ENCODE data around the gene NMRK1.

DNA sequence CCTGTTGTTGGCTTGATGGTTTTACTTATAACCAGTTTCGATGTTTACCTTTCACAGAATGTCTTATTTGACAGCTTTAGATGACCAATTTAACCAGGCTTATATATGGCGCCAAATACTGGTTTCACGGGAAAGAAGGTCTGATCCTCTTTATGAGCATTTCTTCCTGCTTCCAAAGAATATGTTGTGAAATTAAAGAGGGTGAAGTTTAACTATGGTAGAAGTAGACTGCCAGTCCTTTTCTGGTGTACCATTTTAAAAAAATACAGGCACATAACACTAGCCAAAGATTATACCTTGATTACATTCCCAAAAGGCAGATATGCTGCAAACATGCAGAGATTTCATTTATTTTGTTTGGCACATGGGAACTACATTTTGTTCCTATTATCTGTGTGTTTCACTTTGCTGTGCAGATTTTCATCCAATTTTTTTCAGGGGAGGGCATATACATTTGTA, 9.7 kb downstream of the ZFAND5 start:
- PRO-cap, result no peak

DNA sequence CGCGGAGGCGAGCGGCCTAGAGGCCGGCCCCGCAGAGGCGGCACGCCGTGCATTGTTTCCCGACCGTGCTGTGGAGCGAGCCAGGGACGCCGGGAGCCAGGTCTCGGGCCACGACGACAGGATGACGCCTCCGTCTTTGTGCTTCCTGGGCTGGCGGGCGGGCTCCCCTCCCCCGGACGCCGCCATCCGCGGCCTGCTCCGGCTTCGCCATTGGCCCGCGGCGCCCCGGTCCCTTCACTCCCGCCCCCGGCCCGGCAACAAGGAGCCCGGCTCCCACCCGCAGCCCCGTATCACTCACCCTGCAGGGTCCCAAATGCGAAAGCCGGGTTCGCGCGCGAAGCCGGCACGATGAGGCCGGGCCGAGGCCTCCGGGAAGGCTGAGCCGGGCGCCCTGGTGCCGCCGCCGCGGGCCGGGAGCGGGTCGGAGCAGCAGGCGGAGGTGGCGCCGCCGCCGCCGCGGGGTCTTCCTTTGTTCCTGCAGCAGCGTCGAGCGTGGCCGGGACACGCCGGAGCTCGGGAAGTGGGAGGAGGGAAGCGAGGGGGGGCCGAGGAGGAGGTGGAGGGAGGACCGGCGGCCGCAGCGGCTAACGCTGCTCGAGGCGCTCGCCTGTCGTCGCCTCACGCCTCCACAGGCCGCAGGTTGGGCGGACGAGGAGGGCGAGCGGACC, 476 bp downstream of the ZFAND5 start:
- PRO-cap, result bidirectional peak, plus-strand start at position 290 of the sequence, minus-strand start at position 138 of the sequence; bidirectional peak, plus-strand start at position 629 of the sequence, minus-strand start at position 477 of the sequence

GRCh38 chr9:72455089-72455704, 66.2 kb upstream of the TMC1 start:
- PRO-cap, result bidirectional peak, plus-strand start at chr9:72455365, minus-strand start at chr9:72455051

DNA sequence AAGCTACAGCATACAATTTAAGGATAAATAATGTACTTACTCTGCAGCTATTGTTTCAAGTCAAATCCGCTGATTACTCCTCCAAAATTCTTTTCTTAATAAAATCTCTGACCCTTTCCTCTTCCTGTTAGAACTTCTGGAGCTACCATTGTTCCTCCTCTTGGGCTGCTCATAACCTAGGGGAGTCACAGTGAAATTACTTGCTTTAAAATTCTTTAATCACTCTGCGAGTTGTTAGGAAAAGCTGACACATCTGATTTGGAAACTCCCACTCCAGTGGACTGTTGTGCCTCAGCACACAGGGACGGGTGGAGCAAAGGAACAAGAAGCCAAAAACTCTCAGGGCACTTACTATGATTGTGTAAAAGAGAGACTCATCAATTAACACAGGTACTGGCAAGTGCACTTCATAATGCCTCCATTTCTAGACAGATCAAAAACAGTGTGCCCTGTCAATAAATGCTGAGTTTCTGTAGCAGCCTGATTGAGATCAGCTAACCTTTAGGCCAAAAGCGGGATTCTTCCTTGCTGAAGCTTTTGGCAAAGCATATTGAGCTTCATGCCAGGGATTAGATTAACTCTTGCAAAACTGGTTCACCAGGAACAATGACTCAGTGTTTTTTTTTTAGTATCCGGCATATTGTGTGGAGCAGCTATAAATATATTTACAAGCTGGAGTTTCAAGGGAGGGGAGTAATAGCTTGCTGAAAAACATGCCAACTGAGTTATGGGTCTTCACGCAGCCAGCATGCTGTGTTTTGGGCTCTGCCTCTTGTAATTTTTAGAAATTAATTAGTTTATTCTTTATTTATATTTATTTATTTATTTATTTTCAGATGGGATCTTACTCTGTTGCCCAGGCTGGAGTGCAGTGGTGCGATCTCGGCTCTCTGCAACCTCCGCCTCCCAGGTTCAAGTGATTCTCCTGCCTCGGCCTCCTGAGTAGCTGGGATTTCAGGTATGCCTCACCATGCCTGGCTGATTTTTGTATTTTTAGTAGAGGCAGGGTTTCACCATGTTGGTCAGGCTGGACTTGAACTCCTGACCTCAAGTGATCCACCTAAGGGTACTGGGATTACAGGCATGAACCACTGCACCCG, 56.0 kb downstream of the TMC1 start:
- PRO-cap, result no peak

DNA sequence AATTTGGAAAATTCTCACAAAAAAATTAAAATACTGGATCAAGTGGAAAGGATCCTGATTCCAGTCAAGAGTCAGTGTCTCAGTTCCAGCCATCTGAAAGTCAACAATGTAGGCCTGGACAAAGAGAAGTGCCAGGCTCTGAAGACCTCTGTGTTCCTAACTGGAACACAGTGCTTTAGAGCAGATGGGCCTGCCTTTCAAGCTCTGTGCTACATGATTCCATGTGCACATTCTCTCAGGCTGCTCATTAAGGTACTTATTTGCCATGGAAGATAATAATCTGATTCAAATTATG, 30.2 kb upstream of the ALDH1A1 start:
- PRO-cap, result no peak

DNA sequence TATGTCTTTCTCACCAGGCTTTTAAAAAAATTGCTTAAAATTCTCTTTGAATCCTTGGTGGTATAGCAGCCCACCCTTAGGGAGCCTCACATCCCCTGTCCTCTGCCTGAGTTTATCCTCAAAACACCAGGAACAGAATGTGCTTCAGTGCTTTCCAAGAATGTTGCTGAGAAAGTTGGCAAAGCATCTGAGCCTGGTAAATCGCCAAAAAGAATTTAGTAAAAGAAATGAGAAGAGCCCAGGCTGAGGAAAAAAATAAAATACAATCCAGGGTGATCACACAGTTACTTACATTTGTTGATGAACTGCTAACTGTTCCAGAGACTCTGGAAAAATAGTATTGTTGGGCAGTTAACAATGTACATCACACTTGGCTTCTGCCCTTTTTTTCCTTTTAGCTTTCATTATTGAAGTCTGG, 86.4 kb upstream of the ALDH1A1 start:
- PRO-cap, result no peak

GRCh38 chr9:73357558-73358163, 206.0 kb downstream of the ANXA1 start:
- PRO-cap, result no peak

DNA sequence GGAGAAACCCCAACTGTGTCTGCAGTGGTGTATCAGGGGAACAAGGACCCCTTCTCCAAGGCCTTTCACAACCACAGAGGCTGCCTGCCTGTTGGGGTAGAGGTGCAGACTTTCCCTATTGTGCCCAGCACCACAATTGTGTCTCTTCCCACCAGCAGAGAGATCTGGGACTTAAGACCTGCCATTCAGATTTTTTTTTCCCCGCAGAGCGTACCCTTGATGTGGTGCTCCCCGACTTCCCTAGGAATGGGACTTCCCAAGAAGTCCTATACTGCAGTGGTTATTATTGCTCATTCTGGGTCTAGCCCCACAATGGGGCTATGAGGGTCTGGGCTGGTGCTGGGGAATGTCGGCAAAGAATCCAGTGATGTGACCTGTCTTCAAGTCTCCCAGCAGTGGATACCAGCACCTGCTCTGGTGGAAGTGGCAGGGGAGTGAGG, 250.0 kb downstream of the ANXA1 start:
- PRO-cap, result no peak

DNA sequence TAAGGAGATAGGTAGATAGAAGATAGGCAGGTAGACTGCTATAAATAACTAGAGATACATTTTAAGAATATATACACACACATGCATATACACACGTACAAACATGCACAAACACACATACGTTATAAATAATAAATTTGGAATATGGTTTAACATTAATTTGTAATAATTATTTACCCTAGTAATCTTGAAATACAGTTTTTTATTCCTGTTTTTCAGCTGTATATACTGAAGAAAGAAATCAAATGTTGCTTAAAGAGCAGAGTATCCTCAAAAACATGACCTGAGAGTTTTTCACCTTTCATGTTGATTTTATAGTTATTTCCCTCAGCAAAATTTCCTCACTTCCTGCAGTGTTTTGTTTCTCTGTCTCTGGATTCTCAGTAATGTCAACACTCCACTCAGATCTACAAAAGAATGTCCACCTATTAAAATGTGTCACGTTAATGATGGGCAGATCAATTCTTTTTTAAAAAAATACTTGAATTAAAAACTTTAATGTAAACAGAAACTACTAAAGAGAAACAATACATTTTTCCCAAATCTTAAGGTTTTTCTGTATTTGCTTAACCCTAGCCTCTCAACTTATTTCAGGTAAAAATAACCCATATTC, 398.3 kb downstream of the ANXA1 start:
- PRO-cap, result no peak

DNA sequence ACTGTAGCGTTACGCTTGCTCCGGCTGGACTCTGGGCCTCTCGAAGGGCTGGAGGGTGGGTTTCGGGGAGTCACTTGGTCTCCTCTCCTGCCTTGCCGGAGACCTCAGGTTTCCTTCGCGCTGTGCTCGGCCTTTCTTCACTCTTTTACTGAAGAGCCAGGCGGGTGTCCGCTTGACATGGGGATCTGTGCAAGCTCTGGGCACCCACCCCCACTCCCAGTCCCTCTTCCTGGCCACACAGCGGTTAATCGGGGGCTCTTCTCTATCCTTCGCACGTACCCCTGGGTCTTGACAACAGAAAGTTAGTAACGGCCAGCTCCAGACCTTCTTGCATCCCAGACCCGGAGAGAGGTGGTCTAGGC, 1.7 kb downstream of the RORB start:
- PRO-cap, result no peak

DNA sequence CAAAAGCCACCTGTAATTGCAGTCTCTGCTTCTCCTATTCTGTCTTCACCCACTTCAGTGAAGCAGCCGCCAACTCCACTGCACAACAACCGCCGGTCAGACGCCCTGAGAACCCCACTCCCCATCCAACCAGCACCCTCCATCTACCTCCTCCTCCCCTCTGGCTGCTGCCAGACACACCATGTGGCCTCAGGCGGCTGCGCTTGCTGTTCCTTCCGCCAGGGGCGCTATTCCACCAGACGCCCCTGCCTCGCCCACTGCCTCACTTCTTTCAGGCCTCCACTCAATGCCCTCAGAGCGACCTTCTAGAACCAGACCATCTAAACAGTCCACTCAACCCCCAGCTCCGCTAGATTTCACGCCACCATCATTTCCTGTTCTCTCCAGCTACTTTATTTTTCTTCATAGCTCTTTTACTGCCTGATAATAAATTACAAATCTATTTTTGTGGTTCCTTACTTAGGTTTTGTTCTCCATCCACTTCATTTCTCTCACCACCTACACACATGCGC, 116.8 kb downstream of the TRPM6 start:
- PRO-cap, result no peak

- PRO-cap, result no peak
These were observed 3.2 kb downstream of the C9orf40 start for GRCh38 chr9:74949543-74949945.

DNA sequence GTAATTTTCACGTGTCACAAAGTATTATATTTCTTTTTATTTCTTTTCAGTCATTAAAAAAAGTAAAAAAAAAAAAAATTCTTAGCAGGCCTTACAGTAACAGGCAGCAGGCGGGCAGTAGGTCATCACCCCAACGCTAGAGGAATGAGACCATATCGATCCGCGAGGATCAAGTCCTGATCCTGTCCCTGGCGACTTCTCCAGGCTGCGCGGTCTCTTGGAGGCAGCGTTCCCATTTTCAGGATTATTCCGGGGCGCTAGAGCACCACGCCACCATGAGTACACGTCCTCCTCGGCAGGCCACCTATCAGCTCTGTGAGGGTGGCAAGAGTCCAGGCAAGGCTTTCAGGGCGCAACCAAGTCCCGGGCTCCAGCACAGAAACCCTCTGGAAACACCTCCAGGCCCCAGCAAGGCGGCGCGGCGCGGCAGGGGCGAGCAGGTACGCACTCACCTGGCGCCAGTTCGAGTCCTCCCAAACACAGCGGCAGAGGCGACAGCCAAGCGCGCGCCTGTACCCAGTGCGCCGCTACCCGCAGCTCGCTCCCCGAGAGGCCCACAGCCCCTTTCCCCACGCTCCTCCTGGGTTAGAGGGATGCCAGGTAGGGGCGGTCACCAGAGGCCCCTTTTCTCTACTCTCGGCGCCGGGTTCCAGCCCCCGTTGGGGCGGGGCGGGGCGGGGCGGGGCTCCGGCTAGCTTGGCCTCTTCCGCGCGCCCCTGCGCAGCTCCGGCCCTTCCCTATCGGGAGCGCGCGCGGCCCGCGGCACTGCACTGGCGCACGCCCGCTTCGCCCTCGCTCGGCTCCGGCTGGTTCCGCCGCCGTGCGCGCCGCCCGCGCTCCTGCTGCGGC, at the start of gene NMRK1:
Gene NMRK1 (minus strand): TSS at position 600 of the 849 bp plus-strand sequence.
- PRO-cap, result bidirectional peak, plus-strand start at position 273 of the sequence, minus-strand start at position 317 of the sequence; bidirectional peak, plus-strand start outside the sequence, minus-strand start at position 814 of the sequence

DNA sequence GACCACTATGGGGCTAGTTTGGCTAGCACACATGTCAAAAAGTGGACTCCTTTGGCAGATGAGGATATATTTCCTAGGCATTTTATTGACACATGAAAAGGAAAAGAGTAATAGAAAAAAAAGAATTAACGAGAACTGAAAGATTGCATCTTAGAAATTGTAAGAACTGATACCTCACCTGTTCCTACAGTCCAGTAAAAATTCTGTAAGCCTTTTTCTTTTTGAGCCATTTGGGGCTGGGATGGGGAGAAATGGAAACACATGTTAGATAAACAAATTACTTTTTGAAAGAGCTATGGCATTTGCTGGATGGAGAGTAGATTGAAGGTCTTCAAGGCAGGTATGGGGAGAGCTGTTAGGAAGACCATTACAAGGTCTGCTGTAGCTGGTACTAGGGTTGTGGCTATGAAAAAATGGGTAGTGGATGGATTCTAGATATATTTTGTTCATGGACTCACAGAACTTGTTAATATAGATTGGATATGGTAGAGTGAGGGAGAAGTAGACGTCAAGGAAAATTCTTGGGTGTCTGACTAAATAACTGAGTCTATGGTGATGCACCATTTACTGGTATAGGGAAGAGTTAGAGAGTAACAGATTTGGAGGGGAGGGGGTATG, 84.2 kb downstream of the OSTF1 start:
- PRO-cap, result no peak

DNA sequence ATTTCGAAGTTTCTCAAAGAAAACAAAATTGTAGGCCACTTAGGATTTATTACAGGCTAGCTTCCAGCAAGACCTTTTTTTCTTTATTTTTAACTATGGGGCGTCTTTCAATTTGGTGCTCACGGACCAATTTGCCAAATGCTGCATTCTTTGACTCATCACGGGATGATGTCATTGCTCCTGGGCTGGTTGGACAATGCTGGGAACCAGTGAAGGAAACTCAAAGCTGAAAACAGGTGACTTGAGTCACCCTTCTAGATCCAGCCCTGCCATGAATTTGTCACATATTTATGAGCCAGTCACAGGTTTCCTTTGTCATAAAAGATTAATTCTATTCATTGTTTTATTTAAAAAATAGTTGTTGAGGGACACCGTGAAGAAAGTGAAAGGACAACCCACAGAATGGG, 13.5 kb downstream of the PCSK5 start:
- PRO-cap, result no peak

GRCh38 chr9:76373021-76373538, 21.1 kb downstream of the RFK start:
- PRO-cap, result no peak

DNA sequence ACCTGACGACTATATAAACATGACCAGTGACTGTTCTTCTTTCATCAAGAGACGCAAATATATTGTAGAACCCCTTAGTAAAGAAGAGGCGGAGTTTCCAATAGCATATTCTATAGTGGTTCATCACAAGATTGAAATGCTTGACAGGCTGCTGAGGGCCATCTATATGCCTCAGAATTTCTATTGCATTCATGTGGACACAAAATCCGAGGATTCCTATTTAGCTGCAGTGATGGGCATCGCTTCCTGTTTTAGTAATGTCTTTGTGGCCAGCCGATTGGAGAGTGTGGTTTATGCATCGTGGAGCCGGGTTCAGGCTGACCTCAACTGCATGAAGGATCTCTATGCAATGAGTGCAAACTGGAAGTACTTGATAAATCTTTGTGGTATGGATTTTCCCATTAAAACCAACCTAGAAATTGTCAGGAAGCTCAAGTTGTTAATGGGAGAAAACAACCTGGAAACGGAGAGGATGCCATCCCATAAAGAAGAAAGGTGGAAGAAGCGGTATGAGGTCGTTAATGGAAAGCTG, 43.7 kb downstream of the GCNT1 start:
- PRO-cap, result no peak

- PRO-cap, result no peak
These were observed 72.4 kb downstream of the GCNT1 start for GRCh38 chr9:76531276-76531824.

- PRO-cap, result no peak
These were observed 126.8 kb downstream of the GCNT1 start for GRCh38 chr9:76585796-76586101.

DNA sequence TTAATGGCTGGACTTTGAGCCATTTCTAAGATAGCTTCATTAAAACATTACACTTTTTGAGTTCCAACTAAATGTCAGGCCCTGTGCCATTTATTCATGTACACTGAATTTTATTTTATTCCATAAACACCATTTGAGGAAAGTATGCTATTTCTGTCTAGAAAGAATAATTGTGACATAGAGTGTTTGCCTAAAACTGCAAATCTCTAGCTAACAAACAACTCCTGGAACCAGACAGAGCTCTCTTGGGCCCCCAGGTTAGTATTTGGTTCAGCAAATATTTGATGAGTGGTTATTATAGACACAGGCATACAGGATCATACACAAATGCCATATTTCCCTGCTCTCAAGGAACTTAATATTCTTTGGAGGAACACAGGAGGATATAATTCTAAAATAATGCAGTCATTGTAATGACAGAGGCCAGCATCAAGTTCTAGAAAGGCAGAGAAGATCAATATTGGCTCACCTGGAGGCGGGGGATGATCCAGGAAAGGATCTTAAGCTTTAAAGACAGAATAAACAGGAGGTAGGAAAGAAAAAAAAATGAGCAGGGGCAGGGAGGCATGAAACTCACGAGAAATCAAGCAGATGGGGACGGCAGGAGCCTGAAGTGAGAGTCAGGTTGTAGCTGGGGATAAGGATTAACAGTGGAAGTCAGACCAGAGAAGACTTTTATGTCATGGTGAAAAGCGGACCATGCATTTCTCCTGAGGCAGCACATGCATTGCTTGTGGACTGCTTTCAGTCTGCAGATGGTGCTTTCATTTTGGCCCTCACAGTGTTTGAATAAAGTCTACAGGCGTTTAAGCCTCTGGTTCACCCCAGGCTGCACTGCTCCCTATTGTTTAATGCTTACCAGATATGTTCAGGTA, 127.7 kb downstream of the GCNT1 start:
- PRO-cap, result no peak

All from neural crest cell (in vitro differentiated cells).